Thoracic aorta endothelial cell (primary cell): ENCODE results near the gene PLAAT1.

DNA sequence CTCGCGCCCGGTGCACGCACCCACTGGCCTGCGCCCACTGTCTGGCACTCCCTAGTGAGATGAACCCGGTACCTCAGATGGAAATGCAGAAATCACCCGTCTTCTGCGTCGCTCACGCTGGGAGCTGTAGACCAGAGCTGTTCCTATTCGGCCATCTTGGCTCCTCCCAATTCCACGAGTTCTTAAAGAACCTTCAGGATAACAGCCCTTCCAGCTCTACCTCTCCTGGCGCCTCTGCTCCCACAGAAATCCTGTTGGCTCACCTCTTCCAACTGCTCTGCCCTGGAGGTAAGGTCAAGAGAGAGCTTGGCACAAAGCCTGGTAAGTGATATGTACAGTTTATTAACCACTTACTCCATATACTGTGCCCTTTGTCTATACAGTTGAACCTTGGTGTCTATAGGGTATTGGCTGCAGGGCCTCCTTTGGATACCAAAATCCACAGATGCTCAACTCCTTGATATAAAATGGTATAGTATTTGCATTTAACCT lies 17.8 kb upstream of the FGF12 start:
- CAGE, long polyA plus RNA, result no peak

DNA sequence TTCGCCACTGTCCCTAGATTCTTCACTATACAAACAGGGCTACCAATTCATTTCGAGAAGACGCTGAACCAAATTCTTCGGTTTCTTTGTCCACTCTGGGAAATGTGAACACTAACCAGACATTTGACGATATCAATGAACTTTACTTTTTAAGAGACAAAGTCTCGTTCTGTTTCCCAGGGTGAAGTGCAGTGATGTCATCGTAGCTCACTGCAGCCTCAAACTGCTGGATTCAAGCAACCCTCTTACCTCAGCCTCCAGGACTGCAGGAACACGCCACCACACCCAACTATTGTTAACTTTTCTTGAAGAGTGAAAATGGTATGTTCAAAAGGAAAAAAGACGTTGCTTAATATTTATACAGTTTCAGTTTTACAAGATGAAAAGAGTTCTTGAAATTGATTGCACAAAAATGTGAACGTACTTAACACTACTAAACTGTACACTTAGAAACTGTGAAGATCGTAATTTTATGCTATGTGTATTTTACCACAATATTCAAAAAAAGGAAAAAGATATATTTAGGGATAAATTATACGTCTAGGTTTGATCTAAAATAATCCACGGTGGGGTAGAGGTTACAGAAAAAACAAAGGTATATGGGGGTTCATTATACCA lies 30.5 kb downstream of the MB21D2 start:
- CAGE, long polyA plus RNA, result no peak

GRCh38 chr3:192889119-192889645 lies 28.5 kb downstream of the MB21D2 start:
- CAGE, long polyA plus RNA, result no peak

- CAGE, long polyA plus RNA, result no peak
Observed at GRCh38 chr3:193115606-193116050, 125.4 kb upstream of the PLAAT1 start.

- CAGE, long polyA plus RNA, result no peak
Observed at GRCh38 chr3:193240896-193241687, at the start of gene PLAAT1. Gene PLAAT1 (plus strand): TSS chr3:193241222.

GRCh38 chr3:193311068-193311529 lies 67.5 kb downstream of the ATP13A5 start:
- CAGE, long polyA plus RNA, result no peak

DNA sequence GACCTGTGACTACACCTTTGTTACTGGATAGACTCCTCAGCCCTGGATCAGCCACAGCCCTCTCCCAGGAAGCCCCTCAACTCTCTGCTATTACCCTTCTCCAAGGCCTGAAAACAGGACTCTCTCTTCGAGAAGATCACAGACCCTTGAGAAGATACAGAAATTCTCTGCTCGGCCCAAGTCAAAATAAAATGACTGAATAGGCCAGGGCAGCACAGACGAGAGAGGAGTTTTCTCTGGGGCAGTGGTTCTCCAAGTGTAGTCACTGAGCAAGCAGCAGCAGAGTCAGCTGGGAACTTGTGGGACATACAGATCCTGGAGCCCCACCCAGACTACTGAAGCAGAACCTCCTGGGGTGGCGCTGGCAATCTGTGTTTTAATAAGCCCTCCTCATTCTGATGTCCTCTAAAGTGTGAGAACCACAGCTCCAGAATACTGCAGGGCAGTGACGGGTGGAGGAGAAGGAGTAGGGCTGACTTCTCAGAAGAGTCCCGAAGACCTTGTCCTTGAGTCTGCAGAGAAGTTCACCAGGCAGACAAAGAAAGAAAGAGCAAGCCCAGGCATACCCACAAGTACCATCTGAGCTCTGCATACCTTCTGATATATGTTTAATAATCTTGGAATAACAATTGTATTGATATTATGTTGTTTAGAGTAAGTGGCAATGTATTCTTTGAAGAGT lies 251.3 kb upstream of the HES1 start:
- CAGE, long polyA plus RNA, result no peak

DNA sequence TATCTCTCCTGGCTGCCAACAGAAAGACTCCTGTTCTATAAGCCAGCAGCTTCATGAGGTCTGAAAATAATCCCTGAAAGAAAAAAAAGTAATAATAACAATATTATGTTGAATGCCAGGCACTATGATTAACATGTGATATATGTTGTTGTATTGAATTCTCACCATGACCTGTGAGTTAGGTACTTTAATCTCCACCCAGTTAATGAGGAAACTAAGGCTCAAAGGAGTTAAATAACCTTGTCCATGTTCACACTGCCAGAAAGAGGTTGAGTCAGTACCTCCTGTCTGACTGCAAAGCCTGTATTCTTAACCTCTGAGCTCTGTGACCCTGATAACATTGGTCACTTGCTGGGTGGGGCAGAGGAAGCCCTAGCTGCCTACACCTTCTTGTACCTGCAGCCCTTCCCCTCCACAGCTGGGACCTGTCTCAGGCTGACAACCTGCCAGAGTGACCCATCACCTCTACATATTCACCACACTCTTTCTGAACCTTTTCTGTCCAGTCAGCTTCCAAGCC lies 106.2 kb upstream of the HES1 start:
- CAGE, long polyA plus RNA, result no peak

DNA sequence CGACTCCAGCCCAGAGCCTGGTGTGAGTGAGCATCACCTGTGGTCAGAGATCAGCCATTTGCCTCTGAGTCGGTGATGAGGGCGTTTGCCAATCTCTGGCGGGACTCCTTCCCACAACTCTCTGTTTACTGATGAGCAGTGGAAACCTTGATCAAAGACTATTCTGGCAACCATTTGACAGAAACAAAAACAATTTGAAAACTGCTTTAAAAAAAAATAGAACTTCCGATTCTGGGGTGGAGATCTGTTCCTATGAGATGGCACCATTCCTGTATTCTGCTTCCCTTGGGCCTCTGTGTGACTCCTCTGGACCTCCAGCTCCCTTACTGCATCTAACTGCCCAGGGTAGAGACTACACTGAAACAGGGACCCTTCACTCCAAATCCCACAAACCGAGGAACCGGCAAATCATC lies 63.7 kb upstream of the HES1 start:
- CAGE, long polyA plus RNA, result no peak

DNA sequence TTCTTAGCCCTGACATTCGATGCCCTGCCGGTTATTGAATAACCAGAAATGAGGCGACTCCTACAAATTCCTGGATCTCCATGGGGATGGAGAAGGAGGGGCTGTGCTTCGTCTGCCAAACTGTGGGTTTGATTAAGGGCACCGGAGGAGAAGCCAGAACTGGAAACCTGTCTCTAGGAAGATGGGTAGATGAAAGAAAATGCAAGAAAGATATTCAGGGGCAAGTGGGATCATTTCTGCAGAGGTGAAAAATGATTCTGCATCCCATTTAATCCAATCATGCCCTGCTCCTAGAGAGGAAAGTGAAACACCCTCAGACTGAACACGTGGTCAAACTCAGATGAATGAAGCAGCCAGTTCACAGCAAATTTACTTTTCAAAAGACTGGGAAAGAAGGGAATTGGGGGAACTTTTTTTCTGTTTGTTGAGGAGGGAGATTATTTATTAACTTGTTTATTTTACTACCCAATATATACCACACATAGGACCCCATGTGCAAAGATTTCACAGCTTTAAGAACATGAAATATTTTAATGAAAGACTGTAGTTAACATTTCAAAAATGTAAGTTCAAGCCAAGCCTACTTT lies 23.1 kb upstream of the HES1 start:
- CAGE, long polyA plus RNA, result no peak

- CAGE, long polyA plus RNA, result no peak
Observed at GRCh38 chr3:194124071-194124460, 11.9 kb upstream of the HES1 start.

DNA sequence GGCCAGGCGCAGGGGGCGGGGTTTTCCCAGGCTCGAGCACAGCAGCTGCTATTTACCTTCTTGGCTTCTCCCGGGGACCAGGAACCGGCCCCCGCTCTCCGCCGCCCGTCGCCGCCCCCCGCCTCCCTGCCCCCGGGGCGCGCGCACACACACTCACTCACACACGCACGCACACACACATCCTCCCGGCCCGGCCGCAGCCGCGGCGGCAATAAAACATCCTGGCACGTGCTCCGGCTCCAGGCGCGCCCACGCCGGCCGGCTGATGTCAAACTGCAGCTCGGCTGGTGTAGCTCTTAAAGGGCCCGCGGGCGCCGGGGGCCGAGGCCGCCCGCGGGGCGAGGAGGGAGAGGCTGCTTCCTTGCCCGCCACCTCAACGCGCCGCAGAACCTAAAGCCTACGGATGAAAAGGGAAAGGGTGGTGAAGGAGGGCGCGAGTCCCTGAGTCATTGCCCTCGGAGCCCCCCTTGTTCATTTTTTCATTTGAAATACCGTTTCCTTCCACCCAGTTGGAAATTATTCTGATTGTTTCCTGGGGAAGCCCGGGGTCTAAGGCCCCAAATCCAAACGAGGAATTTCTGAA lies 963 bp upstream of the HES1 start:
- CAGE, long polyA plus RNA, result no peak

- CAGE, long polyA plus RNA, result no peak
Observed at GRCh38 chr3:194404801-194405651, 6.0 kb upstream of the GP5 start.

DNA sequence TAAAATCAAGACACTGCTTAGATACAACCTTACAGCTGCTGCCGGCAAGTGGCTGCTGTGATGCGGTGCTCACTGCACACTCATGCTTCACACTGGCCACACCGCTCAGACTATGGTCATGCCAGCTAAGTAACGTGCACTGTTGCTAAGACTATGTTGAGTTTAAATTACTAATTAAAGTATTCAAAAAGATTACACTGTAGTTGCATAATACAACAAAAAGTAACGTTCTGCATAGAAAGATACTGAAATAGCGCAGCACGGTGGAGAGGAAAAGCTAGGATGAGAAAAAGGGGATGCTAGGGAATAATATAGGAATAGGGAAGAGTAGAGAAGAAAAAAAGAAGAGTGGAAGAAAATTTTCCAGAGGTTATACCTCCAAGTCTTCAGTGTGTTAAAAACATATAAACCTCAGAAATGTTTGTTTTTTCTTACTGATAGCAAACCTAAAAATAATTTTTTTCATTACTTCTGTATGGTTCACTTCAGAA lies 12.0 kb downstream of the ATP13A3 start:
- CAGE, long polyA plus RNA, result no peak

DNA sequence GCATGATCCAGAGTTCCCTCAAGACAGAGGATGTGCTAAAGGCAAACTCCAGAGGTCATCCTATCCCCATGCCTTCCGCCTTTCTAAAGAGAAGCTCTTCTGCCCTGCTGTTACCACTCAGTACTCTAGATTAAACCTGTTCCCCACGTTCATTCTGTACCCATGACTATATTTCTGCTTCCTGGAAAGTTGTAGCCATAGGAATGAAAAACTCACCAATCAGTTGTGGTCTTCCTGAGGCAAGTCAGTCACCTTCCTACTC lies 46.5 kb downstream of the TMEM44 start:
- CAGE, long polyA plus RNA, result no peak

DNA sequence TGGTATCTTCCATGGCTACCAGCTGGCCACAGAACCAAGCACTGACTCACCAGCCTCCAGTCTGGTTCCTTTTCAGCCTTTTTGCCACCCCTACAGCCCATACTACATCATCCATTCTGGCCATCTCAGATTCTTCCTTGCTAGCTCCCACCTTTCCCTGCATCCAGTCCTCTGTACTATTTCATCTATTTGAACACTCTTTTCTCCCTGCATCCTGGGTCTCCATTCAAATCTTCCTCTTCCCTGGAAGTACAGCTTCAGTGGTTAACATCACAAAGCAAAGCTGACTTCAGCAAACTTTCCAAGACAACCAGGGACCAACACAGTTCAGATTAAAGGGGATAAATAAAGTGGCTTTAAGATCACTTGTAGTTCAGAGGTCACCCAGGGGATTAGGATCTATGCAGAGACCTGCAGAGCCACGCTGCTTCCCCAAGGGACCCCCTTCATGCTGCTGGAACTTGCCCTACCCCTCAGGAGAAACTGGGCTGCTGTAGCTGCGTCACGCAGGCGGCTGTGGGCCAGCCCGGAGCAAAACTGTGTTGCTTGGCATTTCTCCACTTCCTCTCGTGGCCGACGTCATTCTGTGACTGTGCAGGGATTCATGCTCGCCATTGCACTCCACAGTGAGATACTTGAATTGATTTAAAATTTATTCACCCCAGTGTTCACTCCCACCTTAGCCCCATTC lies 46.0 kb downstream of the TMEM44 start:
- CAGE, long polyA plus RNA, result no peak

- CAGE, long polyA plus RNA, result no peak
Observed at GRCh38 chr3:194686523-194687167, 962 bp downstream of the FAM43A start.

- CAGE, long polyA plus RNA, result no peak
Observed at GRCh38 chr3:194913418-194913713, 227.7 kb downstream of the FAM43A start.

DNA sequence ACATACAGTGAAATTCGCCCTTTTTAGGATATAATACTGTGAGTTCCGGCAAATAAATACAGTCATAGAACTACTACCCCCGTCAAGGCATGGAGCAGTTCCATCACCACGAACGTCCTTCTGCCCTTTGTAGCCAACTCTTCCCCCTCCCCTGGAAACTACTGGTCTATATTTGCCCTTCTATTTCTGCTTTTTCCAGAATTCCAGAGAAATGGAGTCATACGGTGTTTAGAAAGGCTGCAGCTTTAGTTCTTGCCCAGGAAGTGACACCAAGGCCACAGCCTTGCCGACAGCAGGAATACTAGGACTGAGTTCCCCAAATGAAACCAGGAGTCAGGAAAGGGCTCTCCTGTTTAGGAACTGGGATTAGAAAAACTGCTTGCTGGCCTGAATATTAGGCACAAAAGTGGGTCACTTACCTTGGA lies 291.2 kb downstream of the FAM43A start:
- CAGE, long polyA plus RNA, result no peak

DNA sequence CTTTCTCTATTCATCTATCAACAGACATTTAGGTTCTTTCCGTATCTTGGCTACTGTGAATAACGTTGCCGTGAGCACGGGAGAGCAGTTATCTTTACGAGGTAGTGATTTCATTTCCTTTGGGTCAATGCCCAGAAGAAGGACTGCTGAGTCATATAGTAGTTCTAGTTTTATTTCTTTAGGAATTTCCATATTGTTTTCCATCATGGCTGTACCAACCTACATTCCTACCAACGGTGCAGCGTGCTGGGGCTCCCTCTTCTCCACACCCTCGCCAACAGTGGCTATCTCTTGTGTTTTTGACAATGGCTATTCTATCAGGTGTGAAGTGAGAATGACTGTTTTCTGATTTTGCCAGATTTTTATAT lies 168.3 kb downstream of the XXYLT1 start:
- CAGE, long polyA plus RNA, result no peak